HCT116 (cell line): Measurements from ENCODE around the gene NSUN7.

DNA sequence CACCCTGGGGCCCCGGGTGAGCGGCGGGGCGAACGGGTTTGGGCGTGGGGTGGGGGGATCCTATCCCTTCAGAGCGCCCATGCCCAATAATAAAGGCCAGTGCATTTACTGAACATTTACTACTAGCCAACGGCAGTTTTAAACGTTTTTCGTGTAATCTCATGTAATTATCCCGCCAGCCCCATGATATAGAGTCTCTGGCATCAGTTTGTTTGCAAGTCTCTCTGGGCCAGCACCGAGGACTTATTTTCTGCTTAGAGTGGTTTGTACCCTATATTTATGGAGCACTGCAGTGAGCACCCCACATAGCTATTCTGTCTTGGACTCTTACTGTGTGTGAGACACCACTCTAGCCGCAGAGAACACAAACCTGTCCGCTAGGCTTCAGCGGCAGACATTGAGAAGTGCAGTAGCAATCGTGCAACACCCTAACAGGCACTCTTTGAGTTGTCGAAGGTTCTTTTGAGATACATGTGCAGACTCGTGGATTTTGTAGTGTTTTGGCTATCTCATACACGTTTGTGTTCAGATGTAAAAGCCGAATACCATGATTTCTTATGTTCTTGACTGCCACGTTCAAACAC is 383 bp downstream of the LIAS start:
- RRBS, result 15% methylated on average over 1 of the region's 21 CpGs

DNA sequence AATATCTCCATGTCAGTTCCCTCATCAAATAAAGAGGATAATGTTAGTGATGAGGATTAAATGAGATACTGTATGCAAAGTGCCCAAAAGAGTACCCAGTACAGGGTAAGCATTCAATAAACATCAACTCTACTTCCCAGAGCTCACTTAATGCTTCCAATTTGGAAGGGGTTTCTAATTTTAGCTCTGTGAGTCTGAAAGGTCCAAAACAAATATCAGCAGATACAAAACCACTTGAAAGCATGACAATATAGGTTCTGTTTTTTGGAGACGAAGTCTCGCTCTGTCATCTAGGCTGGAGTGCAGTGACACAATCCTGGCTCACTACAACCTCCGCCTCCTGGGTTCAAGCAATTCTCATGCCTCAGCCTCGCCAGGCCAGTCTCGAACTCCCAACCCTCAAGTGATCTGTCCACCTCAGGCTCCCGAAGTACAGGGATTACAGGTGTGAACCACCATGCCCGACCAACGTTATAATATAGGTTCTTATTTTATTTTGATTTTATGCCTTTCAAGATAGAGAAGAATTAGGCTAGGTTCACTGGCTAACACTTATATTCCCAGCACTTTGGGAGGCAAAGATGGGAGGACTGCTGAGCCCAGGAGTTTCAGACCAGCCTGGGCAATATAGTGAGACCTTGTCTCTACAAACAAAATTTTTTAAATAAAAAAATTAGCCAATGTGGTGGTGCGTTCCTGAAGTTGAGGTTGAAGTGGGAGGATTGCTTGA is 19.9 kb downstream of the UGDH start:
- RRBS, result no CpG with 5 or more reads among the region's 9 CpGs

- RRBS, result no CpG with 5 or more reads among the region's 3 CpGs
These were observed 36.6 kb upstream of the UGDH start for GRCh38 chr4:39563810-39564204.

- RRBS, result no CpG with 5 or more reads among the region's 18 CpGs
These were observed 1.3 kb downstream of the SMIM14 start for GRCh38 chr4:39637336-39637880.

GRCh38 chr4:39848485-39848995 is 129.2 kb downstream of the PDS5A start:
- RRBS, result no CpG with 5 or more reads among the region's 1 CpG

DNA sequence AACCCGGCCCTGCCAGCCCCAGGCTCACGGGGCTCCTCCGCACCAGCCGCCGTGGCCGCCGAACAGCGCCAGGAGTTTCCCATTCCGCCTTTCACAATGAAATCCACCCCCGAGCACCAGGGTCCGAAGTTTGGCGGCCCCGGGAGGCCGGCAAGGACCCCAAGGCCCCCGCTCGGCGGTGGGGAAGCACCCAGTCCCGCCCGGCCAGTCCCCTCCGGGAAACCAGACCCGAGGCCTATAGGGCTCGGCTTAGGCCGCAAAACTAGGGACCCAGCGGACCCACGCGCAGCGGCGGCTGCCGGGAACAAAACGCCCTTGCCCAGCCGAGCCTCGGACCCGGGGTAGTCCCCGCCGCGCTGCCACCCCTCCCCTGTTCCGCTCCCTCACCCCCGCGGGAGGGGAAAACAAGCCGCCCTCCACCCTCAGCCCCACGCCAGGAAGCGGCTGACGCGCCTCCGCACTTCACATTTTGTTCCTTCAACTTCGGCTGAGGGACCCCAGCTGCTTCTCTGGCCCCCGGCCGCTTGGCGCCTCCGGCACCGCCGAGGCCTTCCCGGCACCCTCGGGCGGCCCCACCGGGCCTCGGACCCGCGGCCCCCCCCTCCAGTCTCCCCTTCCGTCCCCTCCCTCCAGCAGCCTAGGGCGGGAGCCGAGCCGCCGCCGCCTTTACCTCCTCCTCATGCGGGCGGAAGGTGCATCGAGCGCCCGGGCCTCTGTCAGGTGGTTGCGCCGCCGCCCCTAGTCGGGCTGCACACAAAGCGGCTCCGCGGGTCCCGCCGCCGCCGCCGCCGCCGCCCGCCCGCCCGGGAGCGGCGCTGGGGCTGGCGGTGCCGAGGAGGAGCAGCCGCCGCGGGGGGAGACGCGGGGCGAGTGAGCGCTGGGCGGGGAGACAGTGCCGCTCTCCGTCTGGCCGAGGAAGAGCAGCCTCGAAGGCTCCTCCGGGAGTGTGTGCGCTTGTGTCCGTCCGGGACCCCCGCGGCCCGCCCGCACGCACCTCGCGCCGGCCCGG is 620 bp downstream of the PDS5A start:
- RRBS, result 1% methylated on average over 38 of the region's 116 CpGs

GRCh38 chr4:40193837-40194280 is 3.0 kb upstream of the RHOH start:
- RRBS, result no CpG with 5 or more reads among the region's 5 CpGs

GRCh38 chr4:40321457-40322151 is 13.5 kb upstream of the CHRNA9 start:
- RRBS, result no CpG with 5 or more reads among the region's 6 CpGs

- RRBS, result no CpG with 5 or more reads among the region's 5 CpGs
These were observed 7.8 kb upstream of the CHRNA9 start for GRCh38 chr4:40327233-40327784.

DNA sequence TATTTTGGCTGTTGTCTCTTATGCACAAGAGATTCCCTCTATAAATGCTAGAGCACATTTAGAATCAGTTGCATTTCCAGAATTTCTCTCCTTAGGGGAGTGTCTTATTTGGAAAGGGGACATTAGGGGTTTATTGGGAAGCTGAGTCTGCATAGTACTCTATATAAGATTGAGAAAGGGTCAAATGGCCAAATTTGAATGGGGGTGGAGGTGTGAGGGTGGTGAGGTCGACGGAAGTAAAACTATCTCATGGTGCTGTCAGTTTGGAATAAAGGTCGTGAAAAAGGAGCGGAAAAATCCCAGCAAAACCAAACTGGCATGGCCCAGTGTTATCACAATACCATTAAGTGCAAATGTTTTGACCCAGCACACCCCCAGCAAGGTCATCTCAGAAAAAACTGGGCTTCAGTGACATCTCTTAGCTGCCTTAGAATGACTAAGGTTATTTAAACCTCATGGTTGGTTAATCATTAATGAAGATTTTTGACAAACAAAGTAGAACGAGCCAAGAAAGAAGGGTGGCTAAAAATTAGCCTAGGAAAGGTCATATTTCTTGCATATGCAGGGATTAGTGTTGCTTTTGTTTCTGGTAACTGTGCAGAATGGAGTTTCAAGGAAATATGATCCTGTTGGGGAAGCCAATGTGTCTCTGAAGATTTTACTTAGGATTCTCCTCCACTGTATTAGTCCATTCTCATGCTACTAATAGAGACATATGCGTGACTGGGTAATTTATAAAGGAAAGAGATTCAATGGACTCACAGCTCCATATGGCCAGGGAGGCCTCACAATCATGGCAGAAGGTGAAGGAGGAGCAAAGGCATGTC is 83.3 kb downstream of the CHRNA9 start:
- RRBS, result no CpG with 5 or more reads among the region's 6 CpGs

GRCh38 chr4:40424856-40425968 is 90.1 kb downstream of the CHRNA9 start:
- RRBS, result no CpG with 5 or more reads among the region's 14 CpGs

DNA sequence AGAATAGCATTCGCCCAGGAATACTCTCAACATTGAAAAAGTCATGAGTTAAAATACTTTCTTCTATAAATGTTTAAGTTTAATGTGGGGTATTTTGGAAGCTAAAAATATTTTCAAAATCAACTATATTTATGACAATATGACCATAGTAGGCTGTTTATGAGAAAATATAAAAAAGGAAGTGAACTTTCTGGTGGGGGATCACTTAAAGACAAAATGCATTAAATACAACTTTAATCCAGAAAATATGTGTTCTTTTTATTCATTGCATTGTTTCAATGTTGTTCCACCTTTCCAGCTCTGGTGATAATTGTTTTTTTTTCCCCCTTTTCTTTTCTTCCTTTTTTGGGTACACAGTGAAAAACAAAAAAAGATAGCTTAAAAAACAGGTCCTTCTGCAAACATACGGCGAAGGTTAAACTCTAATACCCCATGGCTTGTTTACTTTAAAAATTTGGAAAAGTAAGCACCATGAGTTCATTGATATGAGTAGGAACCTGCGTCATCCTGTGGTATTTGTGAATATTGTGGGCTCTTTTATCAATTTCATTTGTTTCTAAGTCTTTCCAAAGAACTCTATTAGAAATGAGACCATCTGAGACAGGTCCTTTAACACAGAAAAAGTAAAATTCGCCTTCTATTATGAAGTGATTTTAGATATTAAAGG is 123.4 kb downstream of the CHRNA9 start:
- RRBS, result no CpG with 5 or more reads among the region's 5 CpGs

GRCh38 chr4:40462328-40462842 is 127.3 kb downstream of the CHRNA9 start:
- RRBS, result no CpG with 5 or more reads among the region's 6 CpGs

DNA sequence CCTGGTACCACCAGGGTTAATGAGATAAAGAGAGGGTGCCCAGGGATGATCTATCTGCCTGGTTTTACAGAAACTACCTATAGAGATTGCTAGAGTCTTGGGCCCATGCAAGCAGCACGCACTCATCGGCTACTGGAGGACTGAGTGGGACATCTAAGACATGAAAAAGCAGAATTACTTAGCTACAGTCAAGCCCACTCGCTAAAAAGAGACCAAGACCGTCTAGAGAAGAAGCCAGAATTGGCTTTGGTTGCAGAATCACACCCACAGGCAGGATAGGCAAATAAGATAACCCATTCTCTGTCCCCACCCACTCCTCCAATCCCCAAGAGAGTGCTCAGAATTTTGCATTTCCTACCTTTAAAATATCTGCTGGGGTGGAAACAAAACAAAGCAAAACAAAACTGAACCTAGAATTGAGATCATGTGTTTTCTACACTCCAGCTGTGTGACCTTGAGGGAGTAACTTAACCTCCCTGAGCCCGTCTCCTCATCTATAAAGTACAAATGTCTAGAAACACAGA is 114.4 kb downstream of the RBM47 start:
- RRBS, result no CpG with 5 or more reads among the region's 5 CpGs

DNA sequence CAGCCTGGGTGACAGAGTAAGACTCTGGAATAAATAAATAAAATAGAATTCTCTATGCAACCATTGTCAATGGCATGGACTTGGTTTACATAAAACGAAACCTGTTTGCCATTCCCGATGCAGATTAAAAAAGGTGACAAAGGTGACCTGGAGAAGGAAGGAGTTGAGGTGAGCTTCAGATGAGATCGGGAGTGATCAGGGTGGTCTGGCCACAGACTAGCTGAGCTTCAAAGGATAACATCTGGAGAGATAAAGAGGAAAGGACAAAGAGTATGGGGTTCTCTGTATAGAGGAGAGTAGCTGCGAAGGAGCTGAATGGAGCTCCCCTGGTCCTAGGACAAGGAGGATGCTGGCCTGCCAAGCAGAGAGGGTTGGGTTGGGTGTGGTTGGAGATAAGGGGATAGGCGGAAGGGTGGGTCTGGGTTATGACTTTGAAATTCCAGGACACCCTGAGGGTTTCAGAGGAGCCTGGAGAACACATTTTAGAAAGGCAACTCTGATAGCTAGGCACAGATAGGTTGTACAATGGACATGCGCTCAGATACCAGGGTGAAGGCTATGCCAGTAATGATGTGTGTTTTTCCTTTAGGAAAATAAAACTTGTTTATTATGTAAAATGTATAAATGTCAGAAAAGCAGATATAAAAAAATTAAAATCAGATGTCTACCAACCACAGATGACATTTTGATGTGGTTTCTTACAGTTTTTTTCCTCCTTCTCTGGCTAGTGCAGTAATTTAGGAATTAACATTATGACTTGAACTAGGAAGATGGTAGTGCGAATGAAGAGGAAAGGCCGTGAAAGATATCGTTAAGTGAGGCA is 98.4 kb downstream of the RBM47 start:
- RRBS, result no CpG with 5 or more reads among the region's 9 CpGs

- RRBS, result 97% methylated on average over 51 of the region's 80 CpGs
These were observed at the start of gene NSUN7 for GRCh38 chr4:40749594-40750528. Gene NSUN7 (plus strand): TSS chr4:40749955.

DNA sequence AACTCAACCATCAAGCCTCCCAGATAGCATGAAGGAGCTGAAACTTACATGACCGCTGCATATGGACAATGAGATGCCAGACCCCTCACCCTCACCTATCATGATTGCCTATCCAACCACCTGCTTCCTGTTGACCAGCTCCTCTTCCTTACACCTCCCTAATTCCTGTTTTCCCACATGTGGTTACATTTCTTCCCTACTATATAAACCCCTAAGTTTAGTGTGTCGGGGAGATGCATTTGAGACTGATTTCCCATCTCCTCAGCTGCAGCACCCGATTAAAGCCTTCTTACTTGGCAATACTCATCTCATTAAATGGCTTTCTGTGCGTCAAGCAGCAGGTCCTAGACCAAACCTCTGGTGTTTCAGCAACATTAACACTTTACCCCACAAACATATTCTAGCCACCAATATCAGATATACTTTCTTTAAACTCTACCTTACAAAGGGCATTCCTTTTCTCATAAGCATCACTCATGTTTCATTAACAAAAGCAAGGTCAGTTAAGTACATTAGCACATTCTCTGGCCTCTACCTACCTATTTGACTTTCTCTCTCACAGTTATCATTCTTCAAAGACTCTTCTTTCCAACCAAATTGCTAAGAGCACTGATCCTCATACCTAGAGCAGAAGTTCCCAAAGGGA is 217.2 kb downstream of the APBB2 start:
- RRBS, result no CpG with 5 or more reads among the region's 4 CpGs

- RRBS, result no CpG with 5 or more reads among the region's 5 CpGs
These were observed 59.5 kb downstream of the APBB2 start for GRCh38 chr4:41154763-41155379.

GRCh38 chr4:41209065-41209603 is 5.2 kb downstream of the APBB2 start:
- RRBS, result no CpG with 5 or more reads among the region's 5 CpGs